Colonic mucosa (tissue), 1 donor: ENCODE measurements around the gene JAKMIP3.

- PRO-cap: no peak
Measured at GRCh38 chr10:132010935-132011440, 29.3 kb upstream of the BNIP3 start.

DNA sequence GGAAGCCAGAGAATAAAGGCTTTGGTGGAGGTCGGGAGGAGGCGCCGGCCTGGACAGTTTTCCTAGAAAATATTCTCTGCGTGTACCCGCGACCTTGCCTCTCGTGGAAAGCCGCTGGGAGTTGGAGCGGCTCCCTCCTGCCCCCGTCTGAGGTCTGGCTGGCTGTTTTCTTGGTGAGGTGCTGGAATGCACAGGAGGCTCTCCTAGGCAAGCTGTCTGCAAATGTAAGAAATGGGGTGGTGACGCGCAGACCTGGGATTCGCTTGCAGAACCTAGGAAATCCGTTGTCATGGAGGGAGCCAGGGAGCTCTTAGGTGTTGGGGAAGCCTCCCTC is 28.6 kb upstream of the JAKMIP3 start:
- PRO-cap: no peak

- PRO-cap: no peak
Measured at GRCh38 chr10:132065010-132066241, at the start of gene JAKMIP3. Gene JAKMIP3, plus strand, starts transcription at chr10:132065946.

DNA sequence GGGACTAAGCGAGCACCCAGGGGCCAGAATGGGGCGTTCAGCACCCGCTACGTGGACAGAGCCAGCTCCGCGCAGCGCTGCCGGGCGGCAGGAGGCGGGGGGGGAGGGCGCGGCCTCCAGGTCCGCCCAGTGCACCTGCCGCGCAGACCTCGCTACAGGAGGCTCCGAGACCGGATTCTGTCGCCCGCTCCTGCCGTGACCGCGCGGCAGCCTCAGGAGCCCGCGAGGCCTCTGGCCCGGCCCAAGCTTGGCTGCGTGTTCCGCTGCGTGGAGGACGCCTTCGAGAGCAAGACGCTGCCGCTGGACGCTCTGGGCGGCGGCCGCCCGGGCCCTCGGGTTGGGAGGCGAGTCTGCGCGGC is 1.1 kb upstream of the DPYSL4 start:
- PRO-cap: no peak

DNA sequence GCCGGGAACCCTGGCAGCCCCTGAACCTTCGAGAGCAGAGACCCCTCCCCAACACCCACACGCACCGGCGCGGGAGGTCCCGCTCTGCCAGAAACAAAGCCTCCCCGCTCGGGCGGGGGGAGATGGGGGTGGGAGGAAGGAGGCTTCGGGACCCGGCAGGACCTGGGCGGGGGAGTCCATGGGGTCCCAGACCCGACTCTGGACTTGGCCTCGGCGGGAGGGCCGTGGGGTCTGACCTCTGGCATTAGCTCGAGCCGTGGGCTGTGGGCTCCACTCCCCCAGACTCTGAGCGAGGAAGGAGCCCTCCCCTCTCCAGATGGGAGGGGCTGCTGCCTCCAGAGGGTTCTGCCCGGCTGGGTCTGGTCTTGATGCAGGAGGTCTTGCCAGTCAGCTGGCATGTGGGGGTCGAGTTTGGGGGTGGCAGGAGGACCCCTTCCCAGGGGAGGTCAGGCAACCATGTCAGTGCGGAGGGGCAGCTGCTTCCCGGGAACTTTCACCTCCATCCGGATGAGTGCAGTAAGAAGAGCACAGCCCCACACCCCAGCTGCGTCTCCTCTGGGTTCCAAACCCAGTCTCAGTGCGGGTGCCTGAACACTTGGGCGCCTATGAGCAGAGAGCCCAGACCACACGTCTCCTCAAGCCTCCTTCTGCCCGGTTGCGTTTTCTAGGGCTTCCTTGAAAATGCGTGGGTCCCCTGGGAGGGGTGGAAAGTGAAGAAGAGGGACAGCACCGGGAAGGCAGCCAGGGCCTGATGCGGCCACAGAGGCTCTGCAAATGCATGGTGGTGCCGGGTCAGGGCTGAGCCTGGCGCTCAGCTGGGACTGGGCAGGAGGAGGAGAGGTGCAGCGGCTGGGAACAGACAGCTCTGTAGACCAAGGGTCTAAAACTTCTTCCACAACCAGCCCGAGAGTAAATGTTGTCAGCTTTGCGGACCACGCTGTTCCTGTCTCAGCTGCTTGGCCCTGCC is 1.3 kb downstream of the DPYSL4 start:
- PRO-cap: no peak

DNA sequence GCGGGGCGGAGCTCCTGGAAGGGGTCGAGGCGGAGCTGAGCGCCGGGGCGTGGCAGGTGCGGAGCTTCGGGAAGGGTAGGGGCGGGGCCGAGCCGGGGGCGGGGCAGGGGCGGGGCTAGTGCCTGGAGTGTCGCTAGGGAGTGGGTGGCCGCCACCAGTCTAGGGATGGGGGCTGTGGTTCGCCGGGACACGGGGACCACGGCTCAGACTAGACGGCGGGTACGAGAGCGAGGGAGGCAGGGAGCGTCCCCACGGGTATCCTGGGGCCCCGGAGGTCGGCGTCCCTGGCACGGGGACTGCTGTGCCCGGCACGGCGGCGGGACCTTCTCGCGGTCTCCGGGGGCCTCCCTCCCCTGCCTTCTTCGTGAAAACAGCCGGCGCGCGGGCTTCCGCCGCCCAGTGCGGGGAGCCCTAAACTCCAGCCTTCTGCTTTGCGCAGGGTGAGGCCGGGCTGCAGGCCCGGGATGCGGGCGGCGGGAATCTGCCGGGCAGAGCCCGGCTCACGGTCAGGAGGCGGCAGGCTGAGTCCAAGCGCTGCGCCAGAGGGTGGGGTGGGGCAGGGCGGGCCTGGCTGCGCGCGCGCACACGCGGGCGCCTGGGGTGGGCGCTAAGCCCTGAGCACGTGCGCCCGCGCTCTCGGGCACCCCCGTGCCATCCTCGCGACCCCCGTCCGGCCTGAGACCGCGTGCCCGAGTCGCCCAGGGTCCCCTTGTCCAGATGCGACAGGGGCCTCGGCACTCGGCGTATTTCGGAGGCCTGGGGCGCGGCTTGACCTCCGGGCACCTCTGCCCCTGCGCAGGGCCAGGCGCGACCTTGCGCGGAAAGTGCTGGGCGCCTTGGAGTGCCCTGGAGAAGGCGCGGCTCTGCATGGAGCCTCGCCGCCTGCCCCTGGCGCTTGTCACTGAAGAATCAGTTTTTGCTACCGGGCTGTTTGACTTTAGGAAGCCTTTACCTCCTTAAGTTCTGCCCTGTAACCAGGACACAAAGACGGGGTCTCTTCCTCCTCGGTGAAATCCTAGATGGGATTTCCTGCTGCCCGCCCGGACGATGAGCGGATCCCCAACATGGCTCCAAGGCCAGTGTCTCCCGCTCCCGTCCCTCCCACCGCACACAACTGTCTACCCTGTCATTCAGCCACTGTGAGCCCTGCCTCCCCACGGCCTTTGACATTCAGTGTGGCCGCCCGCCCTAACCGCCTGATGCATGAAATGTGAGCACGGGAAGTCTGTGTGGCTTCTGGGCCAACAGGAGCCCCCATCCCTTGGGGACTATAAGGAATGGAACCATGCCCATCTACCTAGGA is 726 bp upstream of the STK32C start:
- PRO-cap: bidirectional peak, plus-strand start at position 157 of the sequence, minus-strand start outside the sequence; bidirectional peak, plus-strand start at position 588 of the sequence, minus-strand start at position 502 of the sequence

DNA sequence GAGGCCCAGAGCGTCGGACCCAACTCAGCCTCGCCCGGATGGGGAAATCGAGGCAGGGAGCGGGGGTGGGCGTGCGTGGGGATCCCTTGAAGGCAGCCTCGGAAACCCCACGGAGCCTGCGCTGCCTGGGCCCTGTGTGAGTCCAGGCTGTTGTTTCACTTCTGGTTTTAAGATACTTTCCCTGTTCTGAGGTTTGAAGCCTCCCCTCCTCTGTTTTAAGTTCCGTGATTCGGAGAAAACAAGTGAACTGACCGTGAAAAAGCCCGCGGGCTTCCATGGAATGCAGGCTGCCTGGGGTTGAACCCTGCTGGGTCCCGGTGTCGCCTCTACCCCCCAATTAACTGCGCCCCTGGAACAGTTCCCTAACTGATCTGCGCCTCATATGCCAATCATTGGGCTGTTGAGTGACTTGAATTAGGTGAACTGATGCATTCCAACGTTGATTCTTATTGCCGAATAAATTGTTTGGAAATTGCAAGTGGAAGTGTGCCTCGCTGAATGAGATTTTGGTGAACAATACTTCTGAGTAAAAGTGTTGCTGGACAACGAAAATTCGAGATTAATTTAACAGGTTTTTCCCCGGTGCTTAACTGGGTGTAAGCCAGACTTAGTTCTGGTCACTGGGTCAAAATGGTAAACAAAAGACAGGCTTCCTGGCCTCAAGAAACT is 542 bp downstream of the LRRC27 start:
- PRO-cap: bidirectional peak, plus-strand start at position 245 of the sequence, minus-strand start at position 142 of the sequence

GRCh38 chr10:132375023-132375979 is 21.7 kb upstream of the PWWP2B start:
- PRO-cap: no peak

DNA sequence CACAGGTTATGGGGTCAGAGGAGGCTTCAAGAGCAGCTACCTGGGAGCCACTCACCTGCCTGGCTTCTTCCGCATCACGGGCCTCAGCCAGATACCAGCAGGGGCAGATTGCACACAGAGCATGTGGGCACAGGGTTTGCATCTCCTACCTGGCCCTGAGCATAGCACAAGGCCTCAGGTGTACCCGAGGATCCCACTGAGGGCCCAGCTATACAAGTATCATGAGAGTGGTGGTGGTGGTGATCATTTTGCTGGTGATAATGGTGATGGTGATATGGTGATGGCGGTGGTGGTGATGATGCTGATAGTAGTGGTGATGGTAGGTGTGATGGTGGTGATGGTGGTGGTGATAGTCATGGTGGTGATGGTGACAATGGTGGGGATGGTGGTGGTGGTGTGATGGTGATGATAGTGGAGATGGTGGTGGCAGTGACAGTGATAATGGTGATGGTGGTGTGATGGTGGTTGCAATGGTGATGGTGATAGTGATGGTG is 5.1 kb upstream of the PWWP2B start:
- PRO-cap: no peak

DNA sequence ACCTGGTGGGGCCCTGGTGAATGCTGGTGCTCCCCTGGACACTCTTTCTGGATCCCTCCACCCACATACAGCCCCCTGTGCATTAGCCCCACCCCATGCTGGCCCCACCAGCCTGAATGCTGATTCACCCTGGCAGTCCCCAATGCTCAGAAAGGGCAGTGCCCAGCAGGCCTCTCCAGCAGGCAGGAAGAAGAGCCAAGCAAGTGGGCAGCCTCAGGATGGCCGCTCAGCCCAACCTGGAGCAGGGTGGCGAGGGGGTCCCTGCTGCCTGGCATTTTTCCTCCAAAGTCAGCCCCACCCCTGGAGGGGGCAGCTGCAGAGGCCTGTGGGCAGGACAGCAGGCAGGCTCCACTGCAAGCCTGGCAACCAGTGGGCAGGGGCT is 1.7 kb upstream of the PWWP2B start:
- PRO-cap: no peak

DNA sequence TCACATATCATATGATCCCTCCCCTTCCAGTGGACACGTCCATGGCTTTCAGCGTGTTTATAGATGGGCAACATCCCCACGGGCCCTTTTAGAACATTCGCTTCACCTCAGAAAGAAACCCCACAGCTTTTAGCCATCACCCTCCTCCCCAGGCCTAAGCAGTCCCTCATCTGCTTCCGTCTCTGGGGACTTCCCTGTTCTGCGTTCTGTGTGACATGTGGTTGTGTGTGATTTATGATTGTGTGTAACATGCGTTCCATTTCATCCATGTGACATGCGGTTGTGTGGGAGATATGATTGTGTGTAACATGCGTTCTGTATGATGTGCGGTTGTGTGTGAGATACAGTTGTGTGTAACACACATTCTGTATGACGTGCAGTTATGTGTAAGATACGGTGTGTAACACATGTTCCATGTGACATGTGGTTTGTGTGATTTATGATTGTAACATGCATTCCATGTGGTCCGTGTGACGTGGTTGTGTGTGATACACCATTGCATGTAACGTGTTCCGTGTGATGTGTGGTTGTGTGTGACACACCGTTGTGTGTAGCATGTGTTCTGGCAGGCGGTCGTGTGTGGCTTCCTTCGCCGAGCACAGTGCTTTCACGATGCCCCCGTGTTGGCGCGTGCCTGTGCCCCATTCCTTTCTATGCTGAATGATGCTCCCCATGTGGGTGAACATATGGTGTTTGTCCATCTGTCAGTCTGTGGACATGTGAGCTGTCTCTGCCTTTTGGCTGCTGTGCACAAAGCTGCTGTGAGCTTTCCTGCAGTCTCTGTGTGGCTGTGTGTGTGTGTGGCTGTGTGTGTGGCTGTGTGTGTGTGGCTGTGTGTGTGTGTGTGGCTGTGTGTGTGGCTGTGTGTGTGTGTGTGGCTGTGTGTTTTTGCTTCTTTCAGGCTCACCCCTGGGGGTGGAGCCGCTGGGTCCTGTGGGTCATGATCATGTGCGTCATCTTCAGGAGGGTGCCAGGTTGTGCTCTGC is 26.2 kb downstream of the PWWP2B start:
- PRO-cap: unidirectional peak, minus-strand start at position 156 of the sequence

- PRO-cap: unidirectional peak, minus-strand start at chr10:132453166
Measured at GRCh38 chr10:132452904-132453546, 56.0 kb downstream of the PWWP2B start.

GRCh38 chr10:132461254-132462268 is 64.6 kb downstream of the PWWP2B start:
- PRO-cap: unidirectional peak, plus-strand start at chr10:132461916

DNA sequence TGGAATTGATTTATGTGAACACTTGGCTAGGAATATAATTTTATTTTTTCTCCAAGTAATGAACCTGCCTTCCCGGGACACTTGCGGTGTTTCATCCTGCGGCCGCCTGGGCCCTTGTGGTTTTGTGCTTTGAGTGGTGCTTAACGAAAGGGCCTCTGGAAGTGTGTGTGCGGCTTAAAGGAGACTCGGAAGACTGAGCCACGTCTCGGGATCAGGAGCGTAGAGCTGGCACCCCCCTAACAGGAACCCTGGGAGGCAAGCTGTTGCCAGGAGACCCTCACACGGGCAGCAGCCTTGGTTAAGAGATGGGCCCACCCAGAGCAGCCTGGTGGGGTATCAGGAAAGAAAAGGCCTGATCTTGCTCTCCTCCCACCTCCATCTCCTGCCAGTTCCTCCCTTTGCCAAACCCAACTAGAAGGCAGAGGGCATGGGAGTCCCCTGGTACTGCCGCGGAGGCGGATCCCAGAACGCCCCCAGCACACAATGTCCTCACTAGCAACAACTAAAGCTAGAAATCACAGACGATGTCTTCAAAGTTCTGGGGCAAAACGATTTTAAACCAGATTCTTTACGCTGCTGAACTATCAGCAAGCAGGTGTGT is 67.2 kb upstream of the INPP5A start:
- PRO-cap: no peak

- PRO-cap: no peak
Measured at GRCh38 chr10:132492456-132493016, 45.1 kb upstream of the INPP5A start.

- PRO-cap: no peak
Measured at GRCh38 chr10:132520404-132520867, 17.2 kb upstream of the INPP5A start.

DNA sequence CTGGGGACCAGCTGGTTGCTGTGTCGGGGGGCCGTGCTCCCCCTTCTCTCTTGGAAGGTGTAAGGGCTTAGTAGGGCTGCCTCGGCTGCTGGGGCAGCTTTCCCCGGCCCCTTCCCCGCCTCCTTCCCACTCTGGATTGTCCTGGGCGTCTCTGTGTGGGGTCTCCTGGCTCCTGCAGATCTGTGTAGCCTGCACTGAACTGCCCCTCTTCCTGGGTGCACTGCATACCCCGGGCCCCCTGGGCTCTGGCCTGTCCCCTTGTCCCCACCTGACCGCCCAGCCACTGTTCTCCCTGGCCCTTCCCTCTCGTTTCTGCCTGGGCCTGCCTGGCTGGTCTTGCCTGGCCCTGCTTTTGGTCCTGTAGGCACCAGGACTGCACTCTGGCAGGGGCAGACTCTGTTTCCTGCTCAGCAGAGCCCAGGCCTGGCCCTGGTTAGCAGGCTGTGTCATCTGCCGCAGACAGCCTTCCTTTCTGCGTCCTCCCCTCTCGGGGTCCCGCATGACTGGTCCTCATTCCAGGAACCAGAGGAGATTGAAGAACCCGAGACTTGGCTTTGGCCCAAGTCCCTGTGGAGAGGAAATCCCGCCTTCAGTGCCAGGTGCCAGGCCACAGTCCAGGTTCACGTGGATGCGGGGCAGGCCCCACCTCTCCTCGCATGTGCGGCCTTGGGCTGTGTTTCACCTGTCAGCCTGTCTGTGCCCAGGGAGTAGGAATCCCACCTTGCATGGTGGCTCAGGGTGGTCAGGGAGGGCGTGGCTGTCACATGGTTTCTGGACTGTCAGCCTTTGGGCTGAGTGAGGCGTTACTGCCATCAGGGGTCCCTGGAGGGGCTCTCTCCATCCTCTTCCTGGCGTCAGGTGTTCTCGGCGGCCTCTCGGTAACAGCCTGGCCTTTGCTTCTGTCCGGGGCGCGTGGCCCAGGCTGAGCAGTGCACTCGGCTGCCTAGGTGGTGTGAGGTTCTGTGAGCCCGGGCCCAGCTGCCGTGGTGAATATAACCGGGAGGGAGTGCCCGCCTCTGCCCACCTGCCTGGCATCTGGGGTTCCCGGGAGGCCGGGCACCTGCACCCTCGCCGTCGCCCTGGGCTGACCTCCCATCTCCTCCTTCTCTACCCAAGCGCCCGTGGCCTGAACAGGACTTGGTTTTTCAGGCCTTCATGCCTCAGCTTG is 9.3 kb downstream of the INPP5A start:
- PRO-cap: no peak

DNA sequence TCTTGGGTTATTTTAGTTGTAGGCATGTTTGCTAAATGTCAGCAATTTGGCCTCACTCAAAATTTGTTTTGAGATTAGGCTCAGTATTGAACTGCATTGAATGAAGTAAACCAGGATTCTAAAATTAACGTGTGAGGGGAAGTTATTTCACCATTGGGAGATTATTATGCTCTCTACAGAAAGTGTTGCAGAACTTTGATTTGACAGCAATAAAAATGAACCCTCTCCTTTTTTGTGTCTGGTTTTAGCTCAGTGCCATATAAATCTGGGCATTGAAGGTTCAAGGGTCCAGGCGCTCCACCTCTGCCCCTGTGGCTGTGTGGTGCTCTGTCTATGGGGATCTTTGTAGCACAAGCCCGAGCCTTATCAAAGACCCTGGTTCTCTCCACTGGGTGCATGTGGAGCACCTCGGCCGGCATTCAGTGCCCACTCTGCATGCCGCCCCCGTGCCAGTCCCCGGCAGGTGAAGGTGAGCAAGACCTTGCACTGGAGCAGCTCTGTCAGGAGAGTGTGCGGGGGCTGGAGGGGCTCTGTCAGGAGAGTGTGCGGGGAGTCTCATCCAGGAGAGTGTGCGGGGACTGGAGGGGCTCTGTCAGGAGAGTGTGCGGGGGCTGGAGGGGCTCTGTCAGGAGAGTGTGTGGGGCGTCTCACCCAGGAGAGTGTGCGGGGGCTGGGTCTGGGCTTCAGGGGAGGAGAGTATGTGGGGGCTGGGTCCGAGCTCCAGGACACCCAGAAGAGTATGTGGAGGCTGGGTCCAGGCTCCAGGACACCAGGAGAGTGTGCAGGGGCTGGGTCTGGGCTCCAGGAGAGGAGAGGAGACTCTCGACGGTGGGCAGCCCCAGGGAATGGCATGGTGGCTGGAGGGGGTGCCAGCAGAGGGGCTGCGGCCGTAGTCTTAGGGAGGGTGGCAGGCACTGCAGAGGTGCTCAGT is 40.7 kb downstream of the INPP5A start:
- PRO-cap: no peak

DNA sequence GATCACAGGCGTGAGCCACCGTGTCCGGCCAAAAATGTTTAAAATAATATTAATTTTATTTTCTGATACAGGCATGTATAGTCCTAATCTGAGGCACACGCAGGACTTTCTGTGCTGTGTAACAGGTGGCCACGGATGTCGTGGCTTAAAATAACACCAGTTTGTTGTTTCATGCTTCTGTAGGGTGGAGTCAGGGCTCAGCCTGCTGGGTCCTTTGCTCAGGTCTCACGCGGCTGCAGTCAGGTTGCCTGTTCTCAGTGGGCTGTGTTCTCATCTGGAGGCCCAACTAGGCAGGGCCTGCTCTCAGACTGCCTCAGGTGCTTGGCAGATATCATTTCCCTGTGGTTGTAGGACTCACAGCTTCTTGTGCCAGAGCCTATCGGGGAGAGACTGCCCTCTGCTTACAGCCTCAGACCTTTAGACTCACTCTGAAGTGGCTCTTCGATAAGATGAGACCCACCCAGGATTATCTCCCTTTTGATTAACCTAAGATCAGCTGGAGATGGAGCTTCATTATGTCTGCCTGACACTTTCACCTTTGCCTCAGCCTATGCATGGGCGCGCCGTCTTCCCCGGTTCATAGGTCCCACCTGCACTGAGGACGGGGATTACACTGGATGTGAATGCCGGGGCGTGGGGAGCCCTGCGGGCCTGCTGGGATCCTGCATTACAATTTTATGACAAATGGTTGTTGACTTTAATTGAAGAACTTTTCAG is 55.2 kb downstream of the INPP5A start:
- PRO-cap: bidirectional peak, plus-strand start at position 607 of the sequence, minus-strand start at position 341 of the sequence

DNA sequence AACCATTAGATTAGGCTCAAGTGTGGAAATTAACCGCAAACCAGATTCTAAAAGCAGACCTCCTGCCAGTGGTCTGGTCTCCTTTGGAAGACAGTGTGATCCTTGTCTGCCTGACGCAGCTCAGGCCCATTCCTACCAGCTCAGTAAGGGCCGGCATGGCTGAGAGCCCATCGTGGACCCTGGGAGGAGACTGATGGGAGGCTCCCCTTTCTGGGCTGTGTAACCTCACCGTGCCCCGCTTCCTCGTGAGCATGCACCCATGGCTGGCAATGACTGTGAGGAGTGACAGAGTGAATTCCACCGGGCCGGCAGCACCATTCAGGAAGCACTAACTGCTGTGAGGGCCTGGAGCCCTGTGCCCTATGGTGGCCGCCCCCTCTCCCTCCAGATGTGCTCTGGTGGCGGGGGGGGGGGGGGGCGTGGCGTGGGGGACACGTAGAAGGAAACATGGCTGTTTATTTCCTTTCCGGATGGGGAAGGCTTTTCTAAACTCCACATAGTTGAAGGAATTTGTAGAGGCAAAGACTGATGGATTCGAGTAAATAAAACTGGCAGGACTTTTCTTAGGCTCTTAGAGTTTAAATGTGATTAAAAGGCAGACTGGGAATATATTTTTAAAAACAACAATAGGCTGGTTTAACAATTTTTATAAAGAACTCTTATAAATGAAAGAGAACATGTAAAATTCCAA is 90.6 kb downstream of the INPP5A start:
- PRO-cap: no peak